ENCODE measurements around the gene KLHL14.

DNA sequence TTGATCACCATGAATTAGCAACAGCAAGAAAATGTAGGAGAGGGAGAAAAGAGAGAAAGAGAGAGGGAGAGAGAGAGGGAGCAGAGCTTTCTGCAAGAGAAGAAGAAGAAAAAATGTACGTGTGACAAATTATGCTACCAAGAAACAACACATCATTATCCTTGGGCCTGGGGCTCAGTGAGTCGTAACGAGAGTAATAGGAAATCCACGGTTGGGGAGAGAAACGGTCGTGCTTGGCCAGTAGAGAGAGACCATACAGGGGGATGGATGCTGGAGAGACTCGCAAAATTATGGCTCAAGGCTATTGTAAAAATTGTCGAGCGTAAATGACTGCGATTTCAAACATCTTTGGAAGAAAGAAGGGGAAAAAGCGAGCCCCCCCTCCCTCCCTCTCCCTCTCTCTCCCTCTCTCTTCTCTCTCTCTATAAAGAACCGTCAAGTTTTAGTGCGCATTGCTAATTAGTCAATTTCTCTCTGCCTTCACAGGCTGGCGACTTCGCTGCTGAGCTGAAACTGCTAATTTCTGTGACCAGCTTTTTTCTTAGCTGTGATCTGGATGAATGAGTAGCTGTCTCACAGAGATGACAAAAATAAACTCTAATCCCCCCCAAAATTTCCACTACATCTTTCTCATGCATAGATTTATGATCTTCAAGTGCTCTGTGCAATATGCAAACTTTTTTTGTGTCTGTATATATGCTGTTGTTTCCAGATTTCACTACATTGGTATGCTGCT, at the start of gene KLHL14:
KLHL14 (minus strand) TSS at position 195 of the 736 bp plus-strand sequence.
- RRBS, result no CpG with 5 or more reads among the region's 15 CpGs

- RRBS, result no CpG with 5 or more reads among the region's 3 CpGs
Observed at GRCh38 chr18:33116293-33116815, 324.2 kb downstream of the CCDC178 start.

- RRBS, result no CpG with 5 or more reads among the region's 33 CpGs
Observed at GRCh38 chr18:33820551-33821814, 243.0 kb downstream of the ASXL3 start.

GRCh38 chr18:34269653-34270140, 45.0 kb upstream of the NOL4 start:
- RRBS, result no CpG with 5 or more reads among the region's 2 CpGs

DNA sequence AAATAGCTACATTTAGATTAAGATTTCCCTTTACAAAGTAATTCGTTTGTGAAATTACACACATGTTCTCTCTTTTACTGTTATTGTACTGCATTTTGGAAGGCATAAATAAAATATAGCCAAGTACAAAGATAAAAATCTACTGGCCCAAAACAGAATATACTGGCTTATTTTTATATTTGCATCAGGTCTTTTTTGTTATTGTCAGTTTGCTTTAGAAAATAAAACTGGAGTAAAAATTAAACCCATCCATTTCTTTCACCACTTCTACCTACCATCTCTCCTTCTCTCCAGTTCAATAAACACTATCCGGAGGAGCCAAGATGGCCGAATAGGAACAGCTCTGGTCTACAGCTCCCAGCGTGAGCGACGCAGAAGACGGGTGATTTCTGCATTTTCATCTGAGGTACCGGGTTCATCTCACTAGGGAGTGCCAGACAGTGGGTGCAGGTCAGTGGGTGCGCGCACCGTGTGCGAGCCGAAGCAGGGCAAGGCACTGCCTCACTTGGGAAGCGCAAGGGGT, 106.2 kb upstream of the NOL4 start:
- RRBS, result no CpG with 5 or more reads among the region's 14 CpGs

GRCh38 chr18:34711063-34711364, 916 bp downstream of the DTNA start:
- RRBS, result no CpG with 5 or more reads among the region's 3 CpGs

GRCh38 chr18:34807980-34808674, 98.0 kb downstream of the DTNA start:
- RRBS, result no CpG with 5 or more reads among the region's 4 CpGs

DNA sequence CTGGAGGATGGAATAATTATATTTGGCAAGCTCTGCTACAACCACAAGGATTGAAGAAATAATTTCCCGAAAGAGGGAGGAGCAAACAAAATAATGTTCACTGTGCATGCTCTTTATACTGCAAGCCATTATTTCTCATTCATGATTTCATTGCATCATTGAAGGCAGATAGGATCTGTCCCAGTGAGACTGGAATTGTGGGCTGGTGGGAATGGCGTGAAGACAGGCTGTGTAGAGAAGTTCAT, 12.7 kb upstream of the MAPRE2 start:
- RRBS, result no CpG with 5 or more reads among the region's 2 CpGs

GRCh38 chr18:35029092-35029453, 12.1 kb upstream of the MAPRE2 start:
- RRBS, result no CpG with 5 or more reads among the region's 4 CpGs

- RRBS, result no CpG with 5 or more reads among the region's 7 CpGs
Observed at GRCh38 chr18:35041961-35042372, 754 bp downstream of the MAPRE2 start.

DNA sequence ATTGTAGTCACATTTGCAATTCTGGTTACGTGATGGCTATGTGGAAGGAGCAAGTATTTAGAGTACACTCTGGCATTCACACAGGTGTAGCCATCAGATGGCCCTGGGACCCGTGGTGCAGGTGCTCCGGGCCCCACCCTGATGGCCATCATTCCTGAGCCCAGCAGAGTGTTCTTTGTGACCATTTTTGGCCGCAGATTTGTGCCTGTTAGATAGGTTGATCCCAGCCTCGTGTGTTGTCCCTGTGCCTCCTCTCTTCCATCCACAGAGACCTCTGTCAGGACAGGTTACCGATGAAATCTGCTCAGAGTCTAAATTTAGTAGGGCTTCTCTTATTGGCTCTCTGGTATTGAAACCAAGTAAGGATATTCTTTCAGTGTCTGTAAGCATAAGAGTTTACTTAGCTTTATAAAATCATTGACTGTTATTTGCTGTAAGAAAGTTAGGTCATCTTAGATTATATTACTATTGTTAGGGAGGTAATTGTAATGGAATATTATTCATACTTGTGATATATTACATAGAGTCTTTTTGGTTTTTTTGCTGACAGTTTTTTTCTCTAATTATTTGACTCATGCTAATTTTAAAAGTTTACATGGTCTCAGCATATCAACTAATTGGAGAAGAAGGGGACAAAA, 34.0 kb downstream of the MAPRE2 start:
- RRBS, result no CpG with 5 or more reads among the region's 6 CpGs

DNA sequence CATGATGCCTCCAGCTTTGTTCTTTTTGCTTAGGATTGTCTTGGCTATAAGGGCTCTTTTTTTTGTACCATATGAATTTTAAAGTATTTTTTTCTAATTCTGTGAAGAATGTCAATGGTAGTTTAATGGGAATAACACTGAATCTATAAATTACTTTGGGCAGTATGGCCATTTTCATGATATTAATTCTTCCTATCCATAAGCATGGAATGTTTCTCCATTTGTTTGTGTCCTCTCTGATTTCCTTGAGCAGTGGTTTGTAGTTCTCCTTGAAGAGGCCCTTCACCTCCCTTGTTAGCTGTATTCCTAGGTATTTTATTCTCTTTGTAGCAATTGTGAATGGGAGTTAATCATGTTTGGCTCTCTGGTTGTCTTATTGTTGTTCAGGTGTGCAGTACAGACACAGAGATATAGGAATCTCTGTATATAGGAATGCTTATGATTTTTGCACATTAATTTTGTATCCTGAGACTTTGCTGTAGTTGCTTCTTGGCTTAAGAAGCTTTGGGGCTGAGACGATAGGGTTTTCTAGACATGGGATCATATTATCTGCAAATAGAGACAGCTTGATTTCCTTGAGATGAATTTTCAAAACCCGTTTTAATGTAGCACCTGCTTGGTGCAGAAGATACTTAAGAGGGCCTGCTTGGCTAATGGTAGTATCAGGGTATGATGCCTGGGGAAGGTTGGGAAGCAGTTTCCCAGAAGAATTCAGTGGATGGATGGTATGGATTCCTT, 20.6 kb downstream of the ZNF397 start:
- RRBS, result no CpG with 5 or more reads among the region's 2 CpGs

DNA sequence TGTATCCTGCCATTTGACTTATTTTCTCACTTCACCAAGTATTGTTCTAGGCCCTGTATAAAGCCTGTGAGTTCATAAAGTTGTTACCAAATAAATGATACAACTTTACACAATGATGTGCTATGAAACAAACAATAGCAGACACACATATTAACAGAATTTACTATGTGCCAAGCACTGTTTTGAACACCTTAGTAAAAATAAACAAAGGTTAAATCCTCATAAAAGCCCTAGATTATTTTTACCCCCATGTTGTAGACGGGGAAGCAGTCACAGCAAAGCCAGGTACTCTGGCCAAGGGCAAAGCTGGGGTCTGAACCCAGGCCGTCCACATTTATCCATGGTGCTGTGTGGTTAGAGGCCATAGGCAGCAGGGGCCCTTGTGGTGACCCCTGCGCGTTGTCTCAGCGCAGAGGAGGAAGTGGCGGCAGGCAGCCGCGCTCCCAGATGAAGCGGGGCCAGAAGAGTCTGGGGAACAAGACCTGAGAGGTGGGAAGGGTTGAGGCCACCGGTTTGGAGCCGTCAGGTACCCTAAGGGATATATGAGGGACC, 910 bp downstream of the ZNF396 start:
- RRBS, result no CpG with 5 or more reads among the region's 11 CpGs

DNA sequence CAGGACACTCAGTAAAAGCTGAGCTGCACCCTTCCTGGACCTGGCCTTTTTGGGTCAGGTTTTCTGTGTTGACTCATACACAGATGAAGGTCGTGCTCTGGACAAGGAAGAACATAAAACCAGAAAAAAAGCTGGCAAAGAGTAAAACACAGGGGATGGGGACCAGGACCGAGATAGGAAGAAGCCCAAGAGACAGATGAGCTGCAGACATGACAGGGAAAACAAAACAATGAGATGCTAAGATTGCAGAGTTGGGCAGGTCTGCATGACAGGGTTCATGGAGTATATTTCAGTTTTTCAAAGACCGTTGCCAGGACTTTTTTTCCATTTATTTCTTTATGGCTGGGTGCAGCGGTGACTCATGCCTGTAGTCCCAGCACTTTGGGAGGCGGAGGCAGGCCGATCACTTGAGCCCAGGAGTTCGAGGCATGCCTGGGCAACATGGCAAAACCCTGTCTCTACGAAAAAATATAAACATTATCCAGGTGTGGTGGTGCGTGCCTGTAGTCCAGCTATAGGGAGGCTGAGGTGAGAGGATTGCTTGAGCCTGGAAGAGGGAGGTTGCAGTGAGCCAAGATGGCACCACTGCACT, 41.4 kb downstream of the INO80C start:
- RRBS, result no CpG with 5 or more reads among the region's 9 CpGs

DNA sequence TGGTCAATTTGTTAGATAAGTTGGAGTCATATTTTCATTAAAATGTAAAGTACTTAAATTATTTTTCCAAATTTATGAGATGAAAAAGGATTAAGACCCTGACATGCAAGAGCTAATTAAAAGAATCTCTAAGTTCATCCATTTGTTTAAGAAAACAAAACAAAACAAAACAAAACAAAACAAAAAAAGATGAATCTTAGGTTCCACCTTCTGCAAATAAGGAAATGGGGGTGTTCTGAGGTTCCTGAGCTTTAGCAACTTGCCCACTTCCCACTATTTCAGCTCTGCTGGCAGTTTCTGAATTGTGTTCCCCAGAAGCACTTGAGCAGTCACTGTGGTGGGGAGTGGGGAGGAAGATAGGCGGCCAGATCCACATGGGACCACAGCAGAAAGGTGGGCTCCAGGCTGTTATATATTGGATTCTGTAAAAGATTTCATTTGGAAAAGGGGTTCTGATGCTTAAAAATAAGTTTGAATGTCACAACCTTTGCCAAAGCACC, 20.3 kb downstream of the INO80C start:
- RRBS, result no CpG with 5 or more reads among the region's 1 CpG

GRCh38 chr18:35478981-35479648, 18.6 kb downstream of the INO80C start:
- RRBS, result no CpG with 5 or more reads among the region's 6 CpGs

- RRBS, result no CpG with 5 or more reads among the region's 5 CpGs
Observed at GRCh38 chr18:35488162-35488764, 9.5 kb downstream of the INO80C start.

DNA sequence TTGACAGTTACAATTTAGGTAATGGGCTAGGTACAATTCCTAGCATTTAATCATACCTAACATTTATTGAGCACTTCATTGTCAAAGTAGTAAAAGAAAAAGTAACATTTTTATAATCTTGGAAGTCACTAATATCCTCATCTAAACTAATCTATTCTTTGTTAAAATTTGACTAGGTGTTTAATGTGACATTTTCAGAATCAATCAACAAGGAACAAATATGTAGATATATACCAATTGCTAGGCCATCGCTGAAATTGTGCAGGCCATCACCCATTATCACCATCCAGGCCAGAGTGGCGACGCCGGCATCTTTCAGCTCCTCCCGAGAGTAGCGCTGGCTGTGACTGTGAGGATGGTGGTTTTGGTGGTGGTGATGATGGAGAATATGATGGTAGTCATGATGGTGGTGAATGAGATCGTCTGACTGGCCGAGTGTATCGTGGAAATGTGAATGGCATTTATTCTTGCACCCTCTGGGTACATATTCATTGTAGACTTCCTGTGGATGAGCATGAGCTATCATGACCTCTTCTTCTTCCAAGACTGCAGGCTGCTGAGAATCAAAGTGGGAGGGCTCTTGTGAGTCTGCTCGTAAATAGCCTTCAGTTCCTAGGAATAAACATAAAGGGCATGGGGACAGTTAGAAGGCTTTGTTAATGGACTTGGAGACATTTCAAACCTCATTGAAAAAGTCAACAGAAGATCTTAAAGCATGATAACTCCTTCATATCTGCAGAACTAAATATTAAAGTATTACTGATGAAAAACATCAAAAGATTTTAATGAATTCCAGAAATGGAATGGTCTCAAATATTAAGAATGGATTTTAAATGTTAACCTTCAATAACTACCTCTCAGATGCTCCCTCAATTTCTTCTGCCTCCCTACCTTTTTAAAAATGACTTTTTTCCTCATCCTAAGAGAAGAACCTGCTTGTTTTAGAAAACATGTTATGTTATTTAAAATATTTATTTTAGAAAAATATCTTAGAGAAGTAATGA, 15.0 kb downstream of the SLC39A6 start:
- RRBS, result no CpG with 5 or more reads among the region's 10 CpGs

GRCh38 chr18:36126294-36127280, 2.6 kb downstream of the SLC39A6 start:
- RRBS, result no CpG with 5 or more reads among the region's 14 CpGs

- RRBS, result no CpG with 5 or more reads among the region's 3 CpGs
Observed at GRCh38 chr18:36131733-36132101, 2.0 kb downstream of the ELP2 start.